LNCaP clone FGC (cell line): Measurements from ENCODE around the gene PDCD5.

GRCh38 chr19:32270105-32270582 lies 75.3 kb upstream of the ZNF507 start:
- RRBS, 2 experiments: no CpG with 5 or more reads among the region's 6 CpGs

- RRBS, 2 experiments: no CpG with 5 or more reads among the region's 16 CpGs
Observed at GRCh38 chr19:32354419-32354939, 9.1 kb downstream of the ZNF507 start.

DNA sequence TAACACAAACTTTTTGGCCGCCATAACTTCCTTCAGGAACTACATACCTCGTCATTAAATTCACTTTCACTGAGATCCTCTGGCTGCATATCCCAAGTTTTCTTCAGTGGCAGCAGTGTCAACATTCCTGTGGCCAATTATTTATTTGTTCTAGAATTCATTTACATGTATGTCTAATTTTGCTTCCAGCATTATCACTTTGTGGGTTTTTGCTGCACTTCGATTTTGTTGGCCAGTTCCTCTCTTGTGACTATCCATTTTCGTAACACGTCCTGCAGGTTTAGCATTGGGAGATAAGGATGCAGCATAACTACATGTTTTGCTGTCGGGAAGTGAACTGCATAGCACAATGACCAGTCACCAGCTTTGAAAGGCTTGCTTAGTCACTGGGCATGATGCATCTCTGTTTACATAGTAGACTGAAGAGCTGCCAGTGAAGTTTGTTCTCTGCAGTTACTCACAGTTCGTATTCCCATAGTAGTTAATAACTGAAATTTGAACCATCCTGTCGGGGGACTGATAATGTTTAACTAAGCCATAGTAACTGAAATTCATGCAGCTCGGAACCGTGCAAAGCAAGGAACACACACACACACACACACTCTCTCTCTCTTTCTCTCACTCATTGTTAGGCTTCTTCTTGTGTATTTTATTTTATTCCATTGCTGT lies 28.3 kb downstream of the ZNF507 start:
- RRBS, 2 experiments: no CpG with 5 or more reads among the region's 10 CpGs

DNA sequence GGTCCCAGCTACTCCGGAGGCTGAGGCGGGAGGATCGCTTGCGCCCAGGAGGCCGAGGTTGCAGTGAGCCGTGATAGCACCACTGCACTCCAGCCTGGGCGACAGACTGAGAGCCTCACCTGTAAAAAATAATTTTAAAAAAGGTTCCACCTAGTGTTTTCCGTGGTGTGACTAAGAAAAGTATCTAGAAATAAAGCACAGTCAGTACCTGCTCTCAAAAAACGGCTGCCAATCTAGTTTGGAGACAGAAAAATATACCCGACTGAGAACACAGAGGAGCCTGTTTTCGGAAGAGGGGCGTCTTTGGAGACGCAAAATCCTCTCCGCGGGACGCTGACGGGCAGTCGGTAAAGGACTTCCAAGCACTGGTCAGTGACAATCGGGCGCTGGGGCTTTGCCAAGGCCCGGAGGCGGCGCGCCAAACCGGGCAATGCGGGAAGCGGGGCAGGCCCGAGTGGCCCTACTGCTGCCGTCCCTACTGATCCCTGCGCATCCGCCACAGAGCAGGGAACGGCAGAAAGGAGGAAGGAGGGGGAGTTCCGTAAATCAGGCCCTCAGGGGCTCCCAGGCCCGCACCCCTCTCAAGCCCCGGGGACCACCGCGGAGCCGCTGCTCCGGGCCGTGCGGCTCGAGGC lies 670 bp upstream of the DPY19L3 start:
- RRBS, 2 experiments: 1 to 2% methylated on average over 4 of the region's 42 CpGs

DNA sequence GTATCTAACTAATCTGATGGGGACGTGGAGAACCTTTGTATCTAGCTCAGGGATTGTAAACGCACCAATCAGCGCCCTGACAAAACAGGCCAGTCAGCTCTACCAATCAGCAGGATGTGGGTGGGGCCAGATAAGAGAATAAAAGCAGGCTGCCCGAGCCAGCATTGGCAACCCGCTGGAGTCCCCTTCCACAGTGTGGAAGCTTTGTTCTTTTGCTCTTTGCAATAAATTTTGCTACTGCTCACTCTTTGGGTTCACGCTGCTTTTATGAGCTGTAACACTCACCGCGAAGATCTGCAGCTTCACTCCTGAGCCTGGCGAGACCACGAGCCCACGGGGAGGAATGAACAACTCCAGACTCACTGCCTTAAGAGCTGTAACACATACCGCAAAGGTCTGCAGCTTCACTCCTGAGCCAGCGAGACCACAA lies 8.4 kb upstream of the PDCD5 start:
- RRBS, 2 experiments: no CpG with 5 or more reads among the region's 13 CpGs

DNA sequence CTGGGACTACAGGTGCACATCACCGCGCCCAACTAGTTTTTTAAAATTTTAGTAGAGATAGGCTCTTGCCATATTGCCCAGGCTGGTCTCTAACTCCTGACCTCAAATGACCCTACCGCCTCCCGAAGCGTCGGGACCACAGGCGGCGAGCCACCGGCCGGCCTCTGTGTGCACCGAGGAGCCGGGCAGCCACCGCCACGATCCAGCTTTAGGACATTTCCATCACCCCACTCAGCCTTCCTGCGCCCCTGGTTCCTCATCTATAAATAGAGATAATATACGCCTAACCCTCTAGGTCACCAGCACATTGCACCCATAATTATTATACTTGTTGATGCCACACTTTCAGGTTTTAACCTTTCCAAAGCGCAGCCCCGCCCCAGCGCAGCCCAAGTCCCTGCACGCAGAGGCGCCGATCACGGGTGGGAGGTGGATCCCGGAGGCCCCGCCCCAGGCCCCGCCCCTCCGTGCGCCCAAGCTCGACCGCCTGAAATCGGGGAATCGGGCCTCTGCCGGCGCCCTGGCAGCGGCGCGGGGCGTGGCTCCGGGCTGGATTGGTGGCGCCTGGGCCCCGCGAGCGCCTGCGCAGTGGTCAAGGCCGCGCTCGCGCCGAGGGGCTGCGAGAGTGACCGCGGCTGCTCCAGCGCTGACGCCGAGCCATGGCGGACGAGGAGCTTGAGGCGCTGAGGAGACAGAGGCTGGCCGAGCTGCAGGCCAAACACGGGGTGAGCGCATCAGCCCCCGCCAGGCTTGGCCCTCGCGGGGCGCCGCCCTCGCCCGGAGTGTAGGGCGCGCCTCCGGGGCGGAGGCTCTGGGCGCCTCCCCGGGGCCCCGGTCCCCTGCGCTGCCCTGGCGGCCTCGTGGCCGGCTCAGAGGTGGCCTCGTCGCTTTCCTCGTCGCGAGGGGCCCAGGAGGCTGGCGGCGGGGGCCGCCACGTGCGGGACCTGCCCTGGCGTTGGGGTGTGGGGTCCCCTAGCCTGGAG lies at the start of gene PDCD5:
TSS of gene PDCD5 (plus strand) at position 588 of the 983 bp plus-strand sequence.
- RRBS, 2 experiments: under 1 to 1% methylated on average over 10 of the region's 90 CpGs

- RRBS, 2 experiments: under 1 to 1% methylated on average over 10 to 12 of the region's 36 CpGs
Observed at GRCh38 chr19:32581586-32582257, 732 bp downstream of the PDCD5 start.

DNA sequence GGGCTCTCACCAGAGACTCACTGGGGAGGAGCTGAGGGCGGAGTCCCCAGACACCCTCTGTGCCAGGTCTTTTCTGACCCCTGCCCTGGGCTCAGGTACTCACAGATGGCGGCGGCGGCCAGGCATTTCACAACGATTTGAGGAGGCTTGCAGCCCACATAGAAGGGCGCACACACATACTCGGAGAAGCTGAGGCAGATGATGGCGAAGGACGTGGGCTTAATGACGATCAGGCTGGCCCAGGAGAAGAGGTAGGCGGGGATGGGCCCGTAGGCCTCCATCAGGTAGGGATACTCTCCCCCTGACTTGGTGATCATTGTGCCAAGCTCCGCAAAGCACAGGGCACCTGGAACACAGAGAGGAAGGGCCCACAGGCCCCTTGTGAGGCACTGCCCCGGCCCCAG lies 5.6 kb downstream of the SLC7A9 start:
- RRBS, 2 experiments: no CpG with 5 or more reads among the region's 14 CpGs

GRCh38 chr19:33047152-33047969 lies 17.3 kb downstream of the RHPN2 start:
- RRBS, 2 experiments: no CpG with 5 or more reads among the region's 13 CpGs

DNA sequence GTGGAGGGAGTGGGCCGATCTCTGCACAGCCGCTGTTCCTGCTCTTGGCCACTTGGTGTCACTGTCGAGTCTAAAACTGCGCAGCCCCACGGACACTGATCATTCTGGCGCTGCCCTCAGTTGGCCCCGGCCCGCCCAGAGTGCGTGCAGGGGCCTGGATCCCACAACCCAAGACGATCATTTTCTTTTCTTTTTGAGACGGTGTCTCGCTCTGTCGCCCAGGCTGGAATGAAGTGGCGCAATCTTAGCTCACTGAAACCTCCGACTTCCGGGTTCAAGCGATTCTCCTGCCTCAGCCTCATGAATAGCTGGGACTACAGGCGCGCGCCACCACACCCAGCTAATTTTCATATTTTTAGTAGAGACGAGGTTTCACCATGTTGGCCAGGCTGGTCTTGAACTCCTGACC lies 12.1 kb downstream of the WDR88 start:
- RRBS, 2 experiments: no CpG with 5 or more reads among the region's 21 CpGs

DNA sequence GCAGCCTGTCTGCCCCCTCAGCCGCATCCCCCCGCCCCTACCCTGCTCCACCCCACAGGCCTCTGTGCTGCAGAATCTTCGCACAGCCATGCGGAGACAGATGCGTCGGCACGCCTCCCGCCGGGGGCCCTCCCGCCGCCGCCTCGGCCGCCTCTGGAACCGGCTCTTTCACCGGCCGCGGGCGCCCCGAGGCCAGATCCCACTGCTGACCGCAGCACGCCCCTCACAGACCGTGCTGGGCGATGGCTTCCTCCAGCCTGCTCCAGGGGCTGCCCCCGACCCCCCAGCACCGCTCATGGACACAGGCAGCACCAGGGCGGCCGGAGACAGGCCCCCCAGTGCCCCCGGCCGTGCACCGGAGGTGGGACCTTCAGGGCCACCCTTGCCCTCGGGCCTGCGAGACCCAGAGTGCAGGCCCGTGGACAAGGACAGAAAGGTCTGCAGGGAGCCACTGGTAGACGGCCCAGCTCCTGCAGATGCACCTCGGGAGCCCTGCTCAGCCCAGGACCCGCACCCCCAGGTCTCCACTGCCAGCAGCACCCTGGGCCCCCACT lies 12.9 kb downstream of the LRP3 start:
- RRBS, 2 experiments: 78 to 91% methylated on average over 6 to 7 of the region's 37 CpGs

DNA sequence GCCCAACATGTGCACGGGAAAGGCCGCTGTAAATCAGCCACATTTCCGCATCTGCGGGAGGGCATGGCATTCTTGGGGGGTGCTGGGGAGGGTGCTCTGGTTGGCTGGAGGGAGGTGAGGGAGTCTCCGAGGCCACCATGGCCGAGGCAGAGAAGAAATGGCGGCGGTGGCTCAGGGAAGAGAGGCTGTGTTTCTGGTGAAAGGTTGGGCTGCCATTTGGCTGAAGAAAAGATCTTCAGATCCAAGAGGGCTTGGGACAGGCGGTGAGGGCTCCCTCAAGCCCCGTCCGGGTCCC lies 8.7 kb downstream of the CEBPA start:
- RRBS, 2 experiments: no CpG with 5 or more reads among the region's 11 CpGs

GRCh38 chr19:33304999-33305840 lies 2.9 kb upstream of the CEBPA start:
- RRBS, 2 experiments: no CpG with 5 or more reads among the region's 10 CpGs

DNA sequence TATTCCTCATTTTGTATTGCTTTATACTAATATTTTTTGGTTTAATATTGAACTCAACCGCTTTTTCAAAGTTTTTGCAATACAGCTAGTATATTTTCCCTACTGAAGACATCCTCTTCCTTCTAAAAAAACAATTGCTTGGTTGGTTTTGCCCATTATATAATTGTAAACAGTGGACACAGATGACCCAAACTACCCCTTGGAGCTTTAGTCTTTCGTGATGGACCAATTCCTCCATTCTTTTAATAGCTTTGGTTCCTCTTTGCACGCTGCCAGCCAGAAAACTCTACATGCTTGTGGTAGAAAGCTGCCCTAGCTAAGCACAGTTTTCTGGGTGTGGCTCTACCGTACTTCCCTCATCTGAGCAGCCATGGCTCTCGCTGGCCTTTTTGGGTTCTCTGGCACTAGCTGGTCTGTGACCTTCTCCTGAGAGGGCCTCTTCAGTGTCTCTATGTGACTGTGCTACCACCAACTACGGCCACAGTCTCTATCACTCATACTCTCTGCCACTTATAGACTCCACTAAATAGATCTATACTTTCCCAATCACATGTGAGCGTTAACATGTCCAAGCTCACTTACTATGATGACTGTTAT lies 29.9 kb upstream of the CEBPA start:
- RRBS, 2 experiments: no CpG with 5 or more reads among the region's 7 CpGs

- RRBS, 2 experiments: 51 to 73% methylated on average over 1 of the region's 7 CpGs
Observed at GRCh38 chr19:33499218-33499830, 22.3 kb downstream of the PEPD start.

DNA sequence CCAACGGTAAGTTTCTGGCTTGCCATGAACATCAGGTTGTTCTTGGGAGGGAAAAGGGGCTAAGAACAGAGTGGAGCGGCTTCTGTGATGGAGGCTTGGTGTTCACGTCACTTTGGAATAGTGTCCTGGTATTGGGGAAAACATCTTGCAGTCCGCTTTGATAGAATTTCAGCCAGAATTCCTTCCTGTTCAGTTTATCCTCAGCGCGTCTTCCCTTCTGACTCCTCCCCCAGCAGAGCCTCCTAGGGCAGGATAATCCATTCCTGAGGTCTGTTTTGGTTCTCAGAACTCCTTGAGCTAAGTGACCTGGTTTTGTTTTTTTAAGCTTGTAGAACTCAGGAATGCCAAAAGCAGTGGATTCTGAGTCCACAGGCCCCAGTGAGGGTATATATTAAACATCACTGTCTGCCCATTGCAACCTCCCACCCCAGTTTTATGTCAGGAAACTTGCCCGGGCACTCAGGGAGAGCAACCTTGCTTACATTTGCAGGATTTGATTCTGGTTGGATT lies 2.1 kb downstream of the KCTD15 start:
- RRBS, 2 experiments: no CpG with 5 or more reads among the region's 7 CpGs

GRCh38 chr19:34172301-34172433 lies 137 bp upstream of the LSM14A start:
- RRBS, 2 experiments: under 1% methylated on average over 4 of the region's 14 CpGs

- RRBS, 2 experiments: no CpG with 5 or more reads among the region's 5 CpGs
Observed at GRCh38 chr19:34173641-34174022, 1.3 kb downstream of the LSM14A start.

DNA sequence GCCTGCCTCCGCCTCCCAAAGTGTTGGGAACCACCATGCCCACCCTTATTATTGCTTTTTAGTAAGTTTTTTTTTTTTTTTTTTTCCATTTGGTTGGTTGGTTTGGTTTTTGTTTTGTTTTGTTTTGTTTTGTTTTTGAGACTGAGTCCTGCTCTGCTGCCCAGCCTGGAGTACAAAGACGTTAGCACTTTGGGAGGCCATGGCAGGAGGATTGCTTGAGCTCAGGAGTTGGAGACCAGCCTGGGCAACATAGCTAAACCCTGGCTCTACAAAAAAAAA lies 29.7 kb downstream of the LSM14A start:
- RRBS, 2 experiments: no CpG with 5 or more reads among the region's 2 CpGs

GRCh38 chr19:34218151-34218664 lies 36.1 kb upstream of the GARRE1 start:
- RRBS, 2 experiments: no CpG with 5 or more reads among the region's 14 CpGs